ENCODE measurements around the genes UBE2B, CDKN2AIPNL and NEUROG1.

GRCh38 chr5:134345463-134346579, 21.1 kb downstream of the CDKL3 start:
- PRO-cap = no peak

- PRO-cap = bidirectional peak, plus-strand start at chr5:134371152, minus-strand start at chr5:134371043; bidirectional peak, plus-strand start at chr5:134371469, minus-strand start at chr5:134371397
These were observed at the start of gene UBE2B for GRCh38 chr5:134370878-134371929. Gene UBE2B, plus strand, starts transcription at chr5:134371569.

DNA sequence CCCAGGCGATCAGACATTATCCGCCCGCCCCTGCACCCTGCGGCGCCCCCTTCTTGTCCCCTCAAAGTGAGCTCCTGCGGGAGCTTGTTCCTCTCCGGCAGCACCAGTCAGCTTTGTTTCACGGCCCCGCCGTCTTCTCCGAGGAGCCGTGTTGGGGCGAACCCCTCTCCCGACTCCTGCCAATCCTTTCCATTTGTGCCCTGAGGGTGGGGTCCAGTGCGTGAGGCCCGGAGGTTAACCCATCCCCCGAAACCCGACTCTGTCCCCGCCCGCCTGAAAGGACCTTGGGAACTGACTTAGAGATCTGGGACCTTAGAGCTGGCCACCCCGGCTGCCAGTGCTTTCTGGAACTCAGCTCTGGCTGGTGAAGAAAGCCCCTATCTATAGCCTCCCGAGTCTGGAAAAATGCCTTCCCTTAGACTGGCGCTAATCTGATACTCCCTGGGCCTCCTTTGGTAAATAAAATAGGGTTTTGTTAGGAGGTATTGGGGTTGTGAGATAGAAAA, 614 bp downstream of the UBE2B start:
- PRO-cap = bidirectional peak, plus-strand start at position 315 of the sequence, minus-strand start at position 140 of the sequence; bidirectional peak, plus-strand start at position 337 of the sequence, minus-strand start at position 353 of the sequence

- PRO-cap = bidirectional peak, plus-strand start at chr5:134412008, minus-strand start at chr5:134411881
These were observed at the start of gene CDKN2AIPNL for GRCh38 chr5:134411345-134412267. Gene CDKN2AIPNL, minus strand, starts transcription at chr5:134411881.

DNA sequence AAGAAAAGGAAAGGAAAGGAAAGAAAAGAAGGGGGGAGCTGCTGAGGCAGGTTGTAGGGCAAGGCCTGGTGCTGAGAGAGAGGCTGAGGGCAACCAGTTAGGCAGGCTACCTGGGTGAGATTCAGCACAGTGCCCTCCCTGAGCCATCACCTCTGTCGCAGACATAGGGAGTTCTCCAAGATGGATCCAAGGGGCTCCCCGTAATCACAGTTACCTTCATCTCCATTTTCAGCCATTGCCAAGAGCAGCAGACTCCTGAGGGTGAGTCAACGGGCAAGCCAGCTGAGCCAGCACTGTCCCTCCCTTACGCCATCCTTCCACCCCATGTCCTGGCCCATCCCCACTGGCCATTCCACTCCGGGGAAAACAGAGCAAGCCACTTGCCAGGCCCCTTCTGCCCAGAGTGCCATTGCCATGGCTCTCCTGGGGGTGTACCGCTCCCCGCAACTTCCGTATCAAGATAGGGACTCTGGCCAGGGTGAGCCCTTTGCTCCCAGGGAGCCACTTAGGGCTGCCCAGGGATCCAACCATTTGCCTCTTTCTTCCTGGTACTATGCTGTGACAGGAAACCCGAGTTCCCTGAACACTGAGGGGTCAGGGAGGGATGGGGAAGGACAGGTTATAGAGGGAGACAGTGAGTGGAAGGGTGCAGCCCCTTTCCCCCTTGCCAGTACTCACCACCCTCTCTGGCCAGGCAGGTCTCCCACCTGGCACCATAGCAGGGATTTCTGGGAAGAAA, 48.9 kb upstream of the CDKN2AIPNL start:
- PRO-cap = no peak

- PRO-cap = no peak
These were observed 1.7 kb upstream of the JADE2 start for GRCh38 chr5:134523904-134524109.

DNA sequence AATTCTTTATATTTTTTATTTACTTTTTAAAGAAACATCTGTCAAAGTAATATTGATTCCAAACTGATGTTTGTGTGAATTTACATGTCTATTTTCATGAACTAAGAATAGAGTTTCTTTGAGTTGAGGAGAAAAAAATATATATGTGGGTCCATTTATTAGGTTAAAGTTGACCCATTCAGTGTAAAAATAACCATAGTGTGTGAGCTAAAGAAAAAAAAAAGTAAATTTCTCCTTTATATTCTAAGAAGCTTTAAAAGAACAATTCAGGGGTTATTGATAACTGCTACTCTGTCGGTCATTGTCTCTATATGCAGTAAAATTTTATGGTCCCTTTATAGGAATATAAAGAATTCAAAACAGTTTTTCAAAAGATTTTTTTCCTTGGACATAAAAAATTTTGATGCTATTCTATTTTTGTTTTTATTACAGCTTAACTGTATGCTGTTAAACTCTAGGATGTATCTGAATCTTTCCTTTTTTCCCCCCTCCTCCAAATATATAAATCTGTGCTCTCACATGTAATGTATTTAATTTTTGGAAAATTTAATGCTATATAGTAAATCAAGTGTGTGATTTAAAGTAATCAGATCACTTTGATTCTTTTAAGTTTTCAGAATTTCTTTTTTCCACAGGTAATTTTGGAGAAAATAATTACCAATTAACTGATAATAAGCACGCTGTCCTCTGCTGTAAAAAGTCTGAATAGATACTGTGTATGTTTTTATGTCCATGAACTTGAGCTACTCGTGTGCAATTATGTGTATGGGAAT, 13.3 kb downstream of the C5orf24 start:
- PRO-cap = no peak

- PRO-cap = no peak
These were observed 370 bp upstream of the TXNDC15 start for GRCh38 chr5:134873897-134874105.

GRCh38 chr5:134926344-134927414, 21.7 kb downstream of the PCBD2 start:
- PRO-cap = bidirectional peak, plus-strand start at chr5:134927066, minus-strand start at chr5:134927087

- PRO-cap = no peak
These were observed 16.3 kb upstream of the PITX1 start for GRCh38 chr5:135050030-135050997.

DNA sequence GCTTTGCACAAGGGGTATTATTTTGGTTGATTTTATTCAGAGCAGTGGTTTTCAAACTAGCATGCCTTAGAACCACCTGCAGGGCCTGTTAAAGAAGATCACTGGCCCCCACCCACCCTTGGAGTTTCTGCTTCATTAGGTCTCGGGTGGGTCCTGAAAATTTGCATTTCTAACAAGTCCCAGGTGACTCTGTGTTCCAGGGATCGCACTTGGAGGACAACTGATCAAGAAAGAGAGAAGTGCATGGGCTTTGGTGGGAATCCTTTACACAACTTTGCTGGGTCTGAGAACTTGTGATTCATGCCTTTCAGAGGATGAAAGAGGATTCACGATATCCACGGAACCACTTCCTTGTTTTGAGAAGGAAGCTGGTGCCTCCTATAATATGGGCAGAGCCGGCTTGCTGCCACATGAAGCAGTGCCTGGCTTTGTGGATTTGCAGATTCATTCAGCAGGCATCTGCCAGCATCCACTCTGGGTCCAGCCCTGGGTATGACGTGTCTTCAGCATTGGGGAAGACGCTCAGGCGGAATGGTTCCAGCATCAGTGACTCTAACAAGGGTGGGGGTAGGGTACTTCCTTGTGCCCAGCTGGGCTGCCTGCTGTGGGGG, 106.6 kb upstream of the PITX1 start:
- PRO-cap = no peak

DNA sequence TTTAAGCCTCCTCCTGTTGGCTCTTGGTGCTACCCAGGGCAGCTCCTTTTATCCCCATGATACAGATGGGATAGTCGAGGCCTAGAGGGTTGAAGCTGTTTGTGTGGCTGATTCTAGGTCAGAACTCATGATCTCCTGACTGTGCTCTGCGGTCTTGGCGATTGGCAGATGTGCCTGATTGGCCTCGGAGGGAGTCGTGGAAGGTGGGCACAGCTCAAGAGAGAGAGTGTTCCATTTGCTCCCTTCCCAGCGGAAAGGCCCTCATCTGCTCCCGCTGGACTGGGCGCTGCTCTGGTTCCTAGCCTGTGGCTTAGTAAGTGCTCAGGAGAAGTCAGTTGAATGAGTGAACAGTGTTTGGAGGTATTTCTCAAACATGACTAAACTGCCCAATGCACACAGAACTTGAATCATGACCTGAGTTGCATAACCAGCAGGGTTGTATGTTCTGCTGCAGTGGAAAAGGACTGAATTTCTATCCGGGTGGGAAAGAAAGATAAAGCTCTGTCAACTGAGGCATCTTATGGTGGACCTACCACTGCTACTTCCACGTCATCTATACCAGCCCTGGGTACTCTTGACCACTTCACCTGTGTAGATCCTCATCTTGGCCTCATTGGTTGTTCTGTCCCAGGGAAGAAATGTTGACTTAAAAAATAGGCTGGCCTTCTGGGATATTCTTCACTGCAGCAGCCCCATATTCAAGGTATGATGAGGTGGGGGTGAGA, 120.2 kb upstream of the PITX1 start:
- PRO-cap = no peak

DNA sequence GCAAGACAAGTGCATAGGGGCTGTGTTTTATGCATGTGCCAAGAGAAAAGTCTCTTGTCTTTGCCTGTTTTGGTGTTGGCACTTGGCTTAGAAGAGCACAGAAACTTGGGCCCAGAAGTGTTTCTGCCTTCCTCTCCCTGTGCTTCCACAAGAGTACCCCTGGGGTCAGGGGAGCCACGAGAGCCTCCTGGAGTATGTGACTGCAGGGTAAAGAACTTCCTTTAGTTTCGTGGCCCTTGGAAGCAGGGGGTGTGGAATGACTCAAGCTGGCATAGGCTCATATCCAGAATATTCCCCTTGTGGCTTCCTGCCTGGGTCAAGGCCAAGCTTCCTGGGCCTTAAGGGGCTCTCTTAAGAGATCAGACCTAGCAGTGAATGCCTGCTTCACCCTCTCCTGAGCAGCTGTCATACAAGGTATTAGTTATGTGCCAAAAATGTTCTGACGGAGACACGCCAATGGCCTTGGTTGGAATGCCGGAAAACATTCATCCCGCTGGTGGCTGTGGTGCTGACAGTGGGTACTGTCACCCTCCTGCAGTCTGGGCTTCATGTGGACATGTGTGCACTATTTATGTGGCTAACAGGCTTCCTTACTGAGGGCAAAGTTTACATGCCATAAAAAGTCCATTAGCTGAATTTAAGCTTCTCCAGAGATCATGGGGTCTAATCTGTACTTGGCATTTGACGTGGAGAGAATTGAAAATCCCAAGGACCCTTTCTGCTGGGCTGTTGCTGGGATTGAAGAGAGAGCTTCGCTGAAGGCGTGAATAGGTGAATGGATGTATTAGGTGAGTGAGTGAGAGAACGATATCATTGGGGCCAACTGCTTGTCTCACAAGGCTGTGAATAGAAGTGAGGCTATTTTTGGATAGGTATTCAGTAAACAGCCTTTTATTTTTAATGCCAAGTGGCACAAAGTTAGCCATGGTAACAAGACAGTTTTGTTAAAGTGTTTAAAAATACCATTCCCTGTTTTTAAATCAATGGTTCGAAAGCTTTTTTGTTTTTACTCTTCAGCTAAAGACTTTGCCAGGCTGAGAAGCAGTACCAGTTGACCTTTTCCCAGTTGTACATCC, 156.8 kb downstream of the MACROH2A1 start:
- PRO-cap = no peak

DNA sequence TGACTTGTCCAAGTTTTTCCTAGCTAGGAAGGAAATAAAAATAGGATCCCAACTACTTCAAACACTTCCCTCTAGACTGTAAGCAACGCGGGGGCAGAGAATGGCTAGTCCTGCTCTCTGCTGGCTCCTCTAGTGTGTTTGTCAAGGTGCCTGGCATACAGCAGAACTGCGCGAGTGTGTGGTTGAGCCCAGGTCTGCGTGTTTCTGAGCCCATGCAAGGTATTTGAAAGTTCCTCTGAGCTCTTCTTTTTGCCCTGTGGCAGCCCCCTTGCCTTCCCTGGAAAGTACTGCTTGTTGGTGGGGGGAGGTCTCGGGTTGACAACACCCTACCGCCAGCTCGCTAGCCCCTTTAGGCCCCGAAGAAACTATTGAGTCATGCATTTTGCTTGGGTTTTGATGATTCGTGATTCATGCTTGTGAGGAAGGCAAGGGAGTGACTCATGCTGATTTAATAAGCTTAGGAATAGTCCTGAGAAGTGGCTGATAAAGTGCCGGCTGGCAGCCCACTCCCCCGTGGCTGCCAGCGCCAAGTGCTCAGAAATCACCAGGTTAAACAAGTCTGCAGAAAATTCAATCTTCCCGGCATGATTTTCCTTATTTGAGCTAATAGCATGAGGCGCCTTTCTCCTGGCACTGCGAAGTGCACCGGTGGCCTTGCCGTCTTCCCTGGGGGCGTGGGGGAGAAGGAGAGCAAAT, 152.2 kb downstream of the MACROH2A1 start:
- PRO-cap = no peak

DNA sequence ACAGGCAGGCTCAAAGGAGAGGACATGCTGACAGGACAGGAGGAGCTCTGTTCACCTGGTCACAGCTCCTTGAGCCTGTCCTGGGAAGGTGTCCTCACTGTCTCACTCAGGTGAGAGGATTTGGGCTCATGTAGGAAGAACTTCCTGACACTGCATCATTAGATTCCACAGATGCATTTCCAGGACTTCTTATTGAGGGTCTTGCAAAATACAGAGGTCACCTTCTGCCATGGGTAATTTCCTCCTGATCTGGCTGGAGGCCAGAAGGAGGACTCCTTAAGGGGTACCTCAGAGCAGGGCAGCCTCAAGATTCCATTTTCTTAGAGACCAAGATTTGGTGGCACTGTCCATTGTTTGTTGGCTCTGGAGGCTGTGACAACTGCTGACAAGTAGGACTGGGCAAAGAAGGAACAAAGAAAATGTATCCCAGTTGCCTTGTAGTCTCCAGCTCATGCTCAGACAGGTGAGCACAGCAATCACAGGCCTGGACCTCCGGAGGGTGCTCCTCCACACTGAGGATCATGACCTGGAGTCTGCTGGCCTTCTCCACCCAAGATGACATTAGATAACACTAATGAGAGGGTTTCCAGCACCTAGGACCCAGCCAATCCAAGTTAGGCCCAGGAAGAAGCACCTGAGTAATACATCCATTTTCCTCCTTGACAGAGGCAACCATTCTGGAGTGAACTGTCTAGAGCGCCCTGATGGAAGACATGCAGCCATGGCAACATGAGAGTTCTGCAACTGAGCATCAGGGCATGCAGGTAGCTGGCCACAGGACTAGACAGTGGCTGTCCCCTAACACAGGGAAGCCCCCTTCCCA, 30.6 kb downstream of the MACROH2A1 start:
- PRO-cap = no peak

DNA sequence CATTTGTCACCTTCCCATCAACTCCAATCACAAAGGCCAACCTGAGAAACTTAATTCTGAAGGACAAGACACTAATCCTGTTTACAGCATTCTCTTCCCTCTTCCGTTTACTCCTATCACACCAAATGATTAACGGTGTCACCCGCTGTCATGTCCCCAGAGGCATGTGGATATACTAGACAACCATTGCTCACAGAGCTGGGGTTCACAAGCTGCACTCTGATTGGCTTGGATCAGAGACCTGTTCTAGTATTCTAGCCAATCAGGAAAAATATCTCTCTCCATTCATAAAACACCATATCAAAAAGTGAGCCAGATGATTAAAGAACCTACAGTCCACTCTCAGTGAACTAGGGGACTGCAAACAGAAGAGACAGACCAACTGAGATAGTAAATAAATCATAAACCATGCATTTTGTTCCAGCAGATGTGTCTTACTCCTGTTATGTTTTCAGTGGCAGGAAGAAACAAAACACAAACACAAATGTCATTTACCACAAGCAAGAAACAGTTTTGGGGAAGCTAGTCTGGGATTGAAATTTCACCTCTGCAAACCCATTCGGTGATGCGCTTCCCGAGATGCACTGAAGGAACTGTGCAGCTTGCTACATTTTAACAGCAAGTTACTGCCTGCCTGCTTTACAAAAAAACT, 3.4 kb downstream of the MACROH2A1 start:
- PRO-cap = no peak

DNA sequence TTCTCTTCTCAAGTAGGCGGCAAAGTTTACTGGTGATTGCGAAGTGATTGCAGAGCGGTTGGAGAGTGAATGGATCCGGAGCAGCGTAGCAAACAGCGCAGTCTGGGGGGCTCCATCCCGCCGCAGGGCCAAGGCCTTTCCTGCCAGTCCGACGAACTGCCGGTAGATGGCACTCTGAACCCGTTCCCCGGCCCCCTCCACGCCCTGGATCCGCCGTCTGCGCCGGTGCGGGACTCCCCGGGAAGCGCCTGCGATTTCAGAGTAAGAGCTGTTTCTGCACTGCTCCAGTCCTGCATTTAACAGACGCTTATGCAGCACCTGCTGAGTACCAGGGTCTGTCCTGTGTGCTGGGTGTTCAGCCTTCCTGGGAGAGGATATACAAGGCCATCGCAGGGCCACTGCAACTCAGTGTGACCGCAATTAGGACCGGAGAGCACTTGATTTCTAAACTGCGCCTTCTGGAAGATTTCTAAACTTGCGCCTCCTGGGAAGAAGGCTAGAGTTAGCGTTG, 14.0 kb upstream of the TIFAB start:
- PRO-cap = no peak

DNA sequence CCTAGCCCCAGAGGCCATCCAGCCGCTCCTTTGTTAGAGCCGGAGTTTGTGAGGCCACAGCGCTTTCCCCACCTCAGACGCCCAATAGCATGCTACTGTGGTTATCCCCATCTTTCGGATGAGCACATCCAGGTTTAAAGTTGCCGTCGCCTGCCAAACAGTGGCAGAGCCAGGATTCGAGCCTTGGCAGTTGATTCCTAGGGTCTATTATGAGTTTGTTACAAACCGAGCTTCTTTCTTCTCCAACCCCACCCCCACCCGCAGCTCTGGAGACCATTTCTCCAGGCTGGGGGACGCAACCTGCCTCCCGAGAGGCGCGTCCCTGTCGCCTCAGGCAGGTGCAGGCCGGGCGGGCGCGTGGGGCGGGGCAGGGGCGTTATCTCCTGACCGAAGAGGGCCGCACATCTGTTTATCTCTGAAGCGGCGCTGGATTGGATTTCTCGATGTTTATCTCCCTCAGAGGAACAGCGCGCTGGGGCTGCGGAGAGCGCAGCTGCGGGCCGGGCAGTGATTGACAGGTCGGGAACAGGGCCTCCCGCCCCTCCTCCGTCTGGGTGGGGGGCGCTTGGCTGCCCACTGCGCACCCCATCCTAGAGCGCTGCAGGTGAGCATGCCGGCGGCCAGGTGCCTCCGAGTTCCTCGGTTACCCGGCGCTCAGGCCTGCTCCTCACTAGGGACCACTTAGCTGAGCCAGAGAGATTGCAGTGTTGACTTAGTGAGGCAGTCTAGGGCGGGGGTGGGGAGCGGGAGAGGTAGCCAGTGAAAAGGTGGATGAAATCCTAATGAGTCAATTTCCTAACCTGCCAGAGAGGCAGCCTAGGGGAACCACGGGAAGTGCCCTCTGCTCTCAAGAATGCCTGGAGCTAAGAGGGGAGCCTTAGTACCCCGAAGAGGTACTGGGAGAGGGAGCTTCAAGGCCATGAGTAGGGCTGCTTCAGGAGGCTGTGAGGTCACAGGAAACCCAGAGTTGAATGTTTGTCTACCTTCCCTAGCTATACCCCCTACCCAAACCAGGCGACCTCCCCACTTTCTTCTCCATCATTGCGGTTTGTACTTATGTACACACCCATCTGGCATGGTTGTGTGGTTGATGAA, 39.5 kb upstream of the TIFAB start:
- PRO-cap = no peak

GRCh38 chr5:135535849-135536344, at the start of gene NEUROG1:
Gene NEUROG1, minus strand, starts transcription at chr5:135535964.
- PRO-cap = no peak

DNA sequence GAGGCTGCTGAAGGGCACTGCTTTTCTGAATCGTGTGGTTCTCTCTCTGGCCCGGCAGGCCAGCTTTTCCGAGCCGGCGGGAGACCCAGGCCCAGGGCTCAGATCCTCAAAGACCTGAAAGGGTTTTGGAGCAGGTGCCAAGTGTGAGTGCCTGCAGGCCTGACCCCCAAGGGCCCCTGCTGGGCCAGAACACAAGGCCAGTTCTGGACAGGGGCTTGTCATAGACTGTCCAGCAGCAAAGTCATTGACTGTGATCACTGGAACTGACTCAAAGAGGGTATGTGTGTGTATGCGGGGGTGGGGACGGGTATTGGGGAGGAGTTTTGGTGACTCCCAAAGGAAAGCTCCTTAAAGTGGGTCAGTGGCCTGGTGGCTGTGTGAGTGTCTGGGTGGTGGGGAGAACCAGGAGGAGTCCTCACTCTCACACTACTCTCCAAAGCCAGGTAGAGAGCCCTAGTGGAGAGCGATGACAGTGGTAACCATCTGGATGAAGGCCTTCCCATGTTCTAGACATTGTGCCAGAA, 592 bp upstream of the CXCL14 start:
- PRO-cap = no peak

Data from left cardiac atrium (tissue), 1 donor.